Pericardium fibroblast (primary cell): ENCODE measurements around a stretch of chr16.

DNA sequence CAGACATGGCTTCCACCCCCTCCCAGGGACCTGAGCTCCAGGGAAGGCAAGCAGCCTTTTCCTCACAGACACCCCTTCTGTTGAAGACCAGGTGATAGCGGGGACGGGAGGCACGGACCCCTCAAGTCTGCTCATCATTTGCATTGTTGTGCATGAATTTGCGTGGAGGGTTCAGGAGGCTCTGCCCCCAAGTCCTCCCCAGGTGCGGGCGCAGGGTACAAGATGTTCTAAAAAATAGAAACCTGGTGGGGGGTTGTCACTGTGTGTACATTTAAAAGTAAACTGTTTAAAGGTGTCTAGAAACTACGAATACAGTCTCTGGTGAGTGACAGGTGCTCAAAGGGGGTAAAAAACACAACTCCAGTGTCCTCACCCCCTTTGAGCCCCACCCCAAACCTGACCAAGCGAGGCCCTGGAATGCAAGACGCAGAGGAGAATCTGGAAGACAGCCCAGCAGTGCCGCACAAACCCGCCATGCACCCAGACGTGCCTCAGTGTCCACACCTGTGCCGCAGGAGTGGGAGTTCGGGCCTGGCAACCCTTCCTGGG is 33.4 kb upstream of the ZC3H18 start:
- RAMPAGE, long total RNA, result no peak

GRCh38 chr16:88579008-88579631 is 8.9 kb downstream of the ZC3H18 start:
- RAMPAGE, long total RNA, result no peak

DNA sequence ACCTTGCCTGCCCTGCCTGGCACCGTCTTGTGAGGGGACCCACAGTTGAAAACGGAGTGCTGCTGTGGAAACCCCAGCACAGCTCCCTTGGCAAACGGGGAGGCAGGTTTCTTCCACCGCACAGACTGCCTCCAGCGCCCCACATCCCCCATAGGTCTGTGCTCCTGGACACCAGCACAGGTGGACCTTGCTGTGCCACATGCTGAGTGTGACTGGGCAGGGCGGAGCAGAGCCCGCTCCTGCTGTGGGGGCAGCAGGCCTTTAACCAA is 9.4 kb downstream of the ZC3H18 start:
- RAMPAGE, long total RNA, result no peak

DNA sequence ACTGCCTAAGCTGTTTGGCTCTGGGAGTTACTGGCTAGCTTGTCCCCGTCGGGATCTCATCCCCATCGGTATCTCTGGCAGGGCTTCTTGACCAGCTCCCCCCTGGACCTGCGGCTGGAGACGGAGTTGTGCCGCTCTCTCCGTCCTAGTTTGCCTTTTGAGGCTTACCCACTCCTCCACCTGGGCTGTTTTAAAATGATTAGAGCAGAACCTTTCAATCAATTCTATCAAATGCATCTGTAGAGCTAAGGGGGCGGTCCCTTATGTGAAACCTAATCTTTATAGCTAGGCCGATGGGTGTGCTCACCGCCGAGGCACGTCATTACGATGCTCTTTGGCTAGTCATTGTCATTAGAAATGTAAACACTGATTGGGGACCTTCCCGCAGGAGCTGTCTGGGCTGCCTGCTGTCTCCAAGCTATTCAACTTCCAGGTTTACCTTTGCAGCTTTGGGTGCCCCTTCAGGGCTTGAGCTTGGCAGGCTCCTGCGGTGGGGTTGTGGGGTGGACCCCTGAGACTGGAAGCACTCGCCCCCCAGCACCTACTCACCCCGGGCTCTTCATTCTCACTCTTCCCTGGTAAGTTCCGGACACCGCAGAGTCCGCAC is 21.1 kb upstream of the IL17C start:
- RAMPAGE, long total RNA, result no peak

DNA sequence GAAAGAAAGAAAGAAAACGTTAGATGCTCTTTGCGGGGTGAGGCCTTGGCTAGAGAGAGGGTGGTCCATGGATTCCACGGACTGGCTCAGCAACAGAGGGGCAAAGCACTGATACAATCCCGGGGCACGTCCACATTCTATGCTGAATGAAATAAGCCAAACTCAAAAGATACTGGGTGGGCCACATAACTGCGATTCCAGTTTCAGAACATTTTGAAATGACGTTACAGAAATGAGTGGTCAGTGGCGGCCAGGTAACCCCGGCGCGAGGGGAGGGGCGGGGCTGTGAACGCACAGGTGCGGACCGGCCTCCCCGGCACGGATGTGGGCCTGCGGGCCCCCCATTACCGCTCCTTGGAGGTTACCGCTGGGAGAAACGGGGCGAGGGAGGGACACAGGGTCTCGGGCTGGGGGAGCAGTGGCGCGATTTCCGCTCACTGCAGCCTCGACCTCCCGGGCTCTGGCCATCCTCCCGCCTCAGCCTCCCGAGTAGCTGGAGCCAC is 660 bp downstream of the MVD start:
- RAMPAGE, long total RNA, result no peak

GRCh38 chr16:88699218-88699473 is 7.1 kb downstream of the RNF166 start:
- RAMPAGE, long total RNA, result no peak

- RAMPAGE, long total RNA, result no peak
Observed at GRCh38 chr16:88700804-88701481, 5.3 kb downstream of the RNF166 start.

DNA sequence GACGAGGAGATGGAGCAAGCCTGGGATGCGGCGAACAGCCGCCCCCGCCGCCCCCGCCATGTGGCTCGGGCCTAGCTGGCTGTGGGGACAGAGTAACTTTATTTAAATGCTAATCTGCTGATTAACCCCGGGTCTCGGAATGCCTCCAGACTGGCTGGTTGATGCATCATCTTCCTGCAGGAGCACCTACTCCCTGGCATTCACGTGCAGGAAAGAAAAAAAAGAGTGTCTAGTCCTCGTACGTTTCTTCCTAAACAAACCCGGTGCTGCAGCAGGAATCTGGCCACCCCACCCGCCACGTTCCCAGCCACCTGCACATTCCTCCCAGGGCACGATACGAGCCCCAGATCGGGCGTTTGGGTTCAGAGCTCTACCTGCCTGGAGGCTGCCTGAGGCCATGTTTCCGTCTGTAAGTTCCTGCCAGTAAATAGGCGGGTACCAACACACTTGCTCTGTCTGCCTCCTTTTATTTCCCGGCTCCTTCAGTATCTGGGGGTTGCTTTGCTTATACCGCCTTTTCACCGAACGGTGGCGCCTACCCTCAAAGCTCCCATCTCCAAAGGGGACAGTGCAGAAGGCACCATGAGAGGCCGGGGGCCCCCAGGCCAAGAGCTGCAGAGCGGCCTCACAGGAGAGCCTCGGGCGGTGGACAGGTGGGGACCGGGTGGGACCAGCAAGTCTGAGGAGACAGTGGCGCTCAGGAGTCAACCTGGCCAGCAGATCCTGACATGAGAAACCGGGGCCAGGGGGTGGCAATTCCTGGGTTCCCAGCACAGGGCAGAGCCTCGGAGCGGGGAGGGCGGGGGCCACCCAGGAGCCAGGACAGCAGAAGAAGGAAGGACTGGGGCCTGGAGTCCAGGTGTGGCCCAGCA is 29.6 kb downstream of the PIEZO1 start:
- RAMPAGE, long total RNA, result no peak

DNA sequence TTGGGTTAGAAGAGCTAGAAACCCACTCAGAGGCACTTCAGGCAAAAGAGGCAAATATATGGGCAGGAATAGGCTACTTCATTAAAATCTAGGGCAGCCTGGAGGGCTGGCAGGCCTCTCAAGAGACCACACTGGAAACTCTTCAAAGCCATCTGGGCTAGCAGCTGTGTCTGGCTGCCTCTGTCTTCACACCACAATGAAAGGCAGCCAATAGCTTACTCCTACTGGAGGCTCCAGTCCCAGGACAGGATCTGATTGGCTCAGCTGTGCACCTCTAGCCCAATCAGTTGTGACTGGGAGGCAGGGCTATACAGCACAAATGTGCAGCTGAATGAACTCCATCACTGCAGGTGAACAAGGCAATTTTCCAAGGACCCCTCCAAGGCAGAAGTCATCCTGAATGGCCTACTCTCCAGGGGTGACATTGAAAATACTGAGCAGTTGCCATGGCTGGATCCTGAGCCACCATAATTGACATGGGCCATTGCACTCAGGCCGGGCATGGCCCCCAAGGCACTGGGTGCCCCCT is 4.5 kb upstream of the CDT1 start:
- RAMPAGE, long total RNA, result no peak

- RAMPAGE, long total RNA, result no peak
Observed at GRCh38 chr16:88857638-88858226, 805 bp downstream of the TRAPPC2L start.

DNA sequence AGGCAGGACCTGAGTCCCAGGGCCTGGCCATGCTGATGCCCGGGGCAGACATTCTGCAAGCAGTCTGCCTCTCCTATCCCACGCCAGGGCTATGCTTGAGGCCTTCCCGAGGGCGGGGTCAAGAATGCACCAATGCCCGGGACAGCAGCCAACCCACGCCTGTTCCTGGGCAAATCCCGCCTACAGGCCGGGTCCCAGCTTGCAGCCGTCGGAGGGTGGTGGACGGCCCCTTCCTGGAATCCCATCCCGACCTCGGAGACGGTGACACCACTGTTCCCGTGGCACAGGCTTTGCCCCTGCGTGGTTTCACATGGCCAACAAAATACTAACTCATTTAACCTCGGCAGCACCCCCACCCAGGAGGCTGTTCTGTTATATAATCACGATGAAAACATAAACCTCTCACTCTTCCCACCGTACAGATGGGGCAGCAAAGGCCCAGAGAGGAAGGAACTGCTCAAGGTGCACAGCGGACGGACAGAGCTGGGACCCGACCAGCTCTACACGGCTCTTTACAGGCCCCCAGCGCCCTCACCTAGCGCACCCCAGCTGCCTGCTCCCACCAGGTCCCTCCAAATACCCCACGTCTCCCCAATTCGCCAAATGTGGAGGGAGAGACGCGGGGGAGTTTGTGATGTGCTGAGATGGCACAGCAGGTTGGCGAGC is 54.4 kb downstream of the CBFA2T3 start:
- RAMPAGE, long total RNA, result no peak

GRCh38 chr16:88972766-88973765 is 3.9 kb downstream of the CBFA2T3 start:
- RAMPAGE, long total RNA, result no peak

GRCh38 chr16:88974212-88974657 is 2.8 kb downstream of the CBFA2T3 start:
- RAMPAGE, long total RNA, result no peak

- RAMPAGE, long total RNA, result no peak
Observed at GRCh38 chr16:89155620-89156699, 15.6 kb upstream of the CDH15 start.

GRCh38 chr16:89357998-89358947 is 132.1 kb downstream of the ANKRD11 start:
- RAMPAGE, long total RNA, result no peak

GRCh38 chr16:89363368-89363937 is 126.9 kb downstream of the ANKRD11 start:
- RAMPAGE, long total RNA, result no peak

GRCh38 chr16:89389237-89389475 is 101.2 kb downstream of the ANKRD11 start:
- RAMPAGE, long total RNA, result no peak

GRCh38 chr16:89452210-89452645 is 38.1 kb downstream of the ANKRD11 start:
- RAMPAGE, long total RNA, result no peak

DNA sequence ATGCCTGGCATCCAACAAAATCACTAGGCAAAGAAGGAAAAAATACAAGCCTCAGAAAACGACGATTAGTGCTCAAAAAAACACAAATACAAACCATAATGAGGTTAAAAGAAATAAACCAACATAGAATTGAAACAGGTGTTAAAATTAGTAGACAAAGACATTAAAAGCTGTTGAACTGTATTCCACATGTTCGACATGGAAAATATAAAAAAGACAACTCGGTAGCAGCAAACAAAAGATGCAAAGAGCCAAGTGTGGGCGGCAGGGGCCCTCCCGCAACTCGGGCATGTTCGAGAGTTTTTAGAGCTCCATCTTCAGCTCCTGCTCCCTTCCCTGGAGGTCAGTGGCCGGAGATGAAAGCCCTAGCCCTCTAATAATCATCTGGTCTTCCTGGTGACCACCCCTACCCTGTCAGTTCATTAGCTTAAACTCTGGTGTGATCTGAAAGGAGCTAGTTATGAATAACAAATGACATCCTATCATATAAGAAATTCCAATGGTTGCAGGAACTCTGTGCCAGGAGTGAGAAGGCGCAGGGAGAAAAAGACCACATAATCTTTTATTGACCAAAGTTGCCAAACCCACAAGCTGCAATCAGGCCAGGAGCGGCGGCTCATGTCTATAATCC is 23.7 kb downstream of the ANKRD11 start:
- RAMPAGE, long total RNA, result no peak

- RAMPAGE, long total RNA, result no peak
Observed at GRCh38 chr16:89474405-89475160, 15.8 kb downstream of the ANKRD11 start.